Prostate gland (tissue), 2 donors: ENCODE measurements around a stretch of chr11.

GRCh38 chr11:62501920-62502886, 44.4 kb downstream of the AHNAK start:
- PRO-cap = no peak
- RAMPAGE, long total RNA, 2 experiments = no peak in any of the 2 experiments

- PRO-cap = no peak
- RAMPAGE, long total RNA, 2 experiments = no peak in any of the 2 experiments
These were observed 28.1 kb downstream of the AHNAK start for GRCh38 chr11:62518593-62518841.

- PRO-cap = no peak
- RAMPAGE, long total RNA, 2 experiments = no peak in any of the 2 experiments
These were observed 27.0 kb downstream of the AHNAK start for GRCh38 chr11:62519584-62519988.

DNA sequence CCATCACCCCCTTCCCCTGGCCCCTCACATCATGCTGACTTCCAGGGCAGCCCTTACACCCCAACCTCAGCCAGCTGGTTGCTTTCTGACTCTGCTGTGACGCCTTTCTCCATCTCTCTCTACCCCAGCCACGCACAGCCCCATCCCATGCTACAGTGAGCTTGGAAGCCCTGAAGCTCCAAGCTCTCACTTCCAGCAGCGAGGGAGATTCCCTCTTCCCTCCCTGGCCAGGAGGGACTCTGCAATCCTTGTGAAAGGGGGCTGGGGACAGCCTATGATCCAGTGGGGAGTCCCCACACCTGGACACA, 4.2 kb downstream of the AHNAK start:
- PRO-cap = no peak
- RAMPAGE, long total RNA, 2 experiments = start-site peak on the minus strand in 1 of 2 experiments, centred at position 263 of the sequence, 6 reads per replicate

- PRO-cap = no peak
- RAMPAGE, long total RNA, 2 experiments = no peak in any of the 2 experiments
These were observed 2.2 kb upstream of the AHNAK start for GRCh38 chr11:62548568-62549401.

DNA sequence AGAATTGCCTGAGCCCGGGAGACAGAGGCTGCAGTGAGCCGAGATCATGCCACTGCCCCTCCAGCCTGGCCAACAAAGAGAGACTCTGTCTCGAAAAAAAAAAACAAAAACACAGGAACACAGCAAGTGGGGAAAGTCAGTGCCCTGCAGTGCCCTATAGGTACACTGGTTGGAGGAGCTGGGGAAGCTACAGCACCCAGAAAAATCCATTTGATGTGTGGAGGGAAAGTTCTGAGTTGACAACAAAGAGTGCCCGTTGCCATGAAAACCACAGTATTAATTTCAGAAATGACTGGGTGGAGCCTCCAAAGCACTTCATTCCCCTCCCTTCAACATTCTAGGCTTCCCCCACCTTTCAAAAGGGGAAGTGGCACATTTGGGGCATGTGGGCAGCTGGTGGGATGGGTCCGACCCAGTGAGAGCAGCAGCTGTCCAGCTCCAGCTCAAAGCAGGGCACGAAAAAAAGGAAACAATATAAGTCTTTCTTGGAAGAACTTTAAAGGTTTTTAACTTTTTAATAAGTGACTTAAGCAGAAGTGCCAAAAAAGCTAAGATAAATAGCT, 8.8 kb upstream of the AHNAK start:
- PRO-cap = no peak
- RAMPAGE, long total RNA, 2 experiments = no peak in any of the 2 experiments

- PRO-cap = unidirectional peak, plus-strand start at chr11:62573101
- RAMPAGE, long total RNA, 2 experiments = no peak in any of the 2 experiments
These were observed 641 bp downstream of the EEF1G start for GRCh38 chr11:62572961-62573539.

- PRO-cap = no peak
- RAMPAGE, long total RNA, 2 experiments = no peak in any of the 2 experiments
These were observed 1.4 kb upstream of the EEF1G start for GRCh38 chr11:62575115-62575471.

- PRO-cap = unidirectional peak, plus-strand start at chr11:62599427
- RAMPAGE, long total RNA, 2 experiments = no peak in any of the 2 experiments
These were observed 2.7 kb downstream of the MTA2 start for GRCh38 chr11:62598834-62599516.

GRCh38 chr11:62600537-62600890, 1.2 kb downstream of the MTA2 start:
- PRO-cap = no peak
- RAMPAGE, long total RNA, 2 experiments = no peak in any of the 2 experiments

GRCh38 chr11:62603702-62604309, 2.1 kb upstream of the MTA2 start:
- PRO-cap = no peak
- RAMPAGE, long total RNA, 2 experiments = no peak in any of the 2 experiments

DNA sequence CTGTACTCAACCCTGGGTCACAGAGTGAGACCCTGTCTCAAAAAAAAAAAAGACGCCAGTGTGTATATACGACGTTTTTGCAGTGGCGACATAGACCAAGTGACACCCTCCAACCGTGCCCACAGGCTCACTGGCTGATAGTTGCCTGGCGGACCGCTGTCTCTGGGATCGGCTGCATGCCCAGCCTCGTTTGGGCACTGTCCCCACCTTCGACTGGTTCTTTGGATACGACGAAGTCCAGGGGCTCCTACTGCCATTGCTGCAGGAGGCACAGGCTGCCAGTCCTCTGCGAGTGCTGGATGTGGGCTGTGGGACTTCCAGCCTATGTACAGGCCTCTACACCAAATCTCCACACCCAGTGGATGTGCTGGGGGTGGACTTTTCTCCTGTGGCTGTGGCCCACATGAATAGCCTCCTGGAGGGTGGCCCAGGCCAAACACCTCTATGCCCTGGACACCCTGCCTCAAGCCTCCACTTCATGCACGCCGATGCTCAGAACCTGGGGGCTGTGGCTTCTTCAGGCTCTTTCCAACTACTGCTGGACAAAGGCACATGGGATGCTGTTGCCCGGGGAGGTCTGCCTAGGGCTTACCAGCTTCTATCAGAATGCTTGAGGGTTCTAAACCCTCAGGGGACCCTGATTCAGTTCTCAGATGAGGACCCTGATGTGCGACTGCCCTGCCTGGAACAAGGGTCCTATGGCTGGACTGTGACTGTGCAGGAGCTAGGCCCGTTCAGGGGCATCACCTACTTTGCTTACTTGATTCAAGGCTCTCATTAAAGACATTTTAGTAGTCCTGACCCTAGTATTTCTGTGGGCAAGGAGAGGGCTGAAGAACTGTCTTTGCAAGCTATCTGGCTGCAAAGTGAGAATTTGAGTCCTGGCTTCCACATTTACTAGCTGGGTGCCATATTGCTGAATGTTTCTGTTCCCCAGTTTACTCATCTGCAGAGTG, 1.4 kb downstream of the CSKMT start:
- PRO-cap = no peak
- RAMPAGE, long total RNA, 2 experiments = no peak in any of the 2 experiments

- PRO-cap = no peak
- RAMPAGE, long total RNA, 2 experiments = no peak in any of the 2 experiments
These were observed 1.5 kb downstream of the LRRN4CL start for GRCh38 chr11:62687563-62688529.

DNA sequence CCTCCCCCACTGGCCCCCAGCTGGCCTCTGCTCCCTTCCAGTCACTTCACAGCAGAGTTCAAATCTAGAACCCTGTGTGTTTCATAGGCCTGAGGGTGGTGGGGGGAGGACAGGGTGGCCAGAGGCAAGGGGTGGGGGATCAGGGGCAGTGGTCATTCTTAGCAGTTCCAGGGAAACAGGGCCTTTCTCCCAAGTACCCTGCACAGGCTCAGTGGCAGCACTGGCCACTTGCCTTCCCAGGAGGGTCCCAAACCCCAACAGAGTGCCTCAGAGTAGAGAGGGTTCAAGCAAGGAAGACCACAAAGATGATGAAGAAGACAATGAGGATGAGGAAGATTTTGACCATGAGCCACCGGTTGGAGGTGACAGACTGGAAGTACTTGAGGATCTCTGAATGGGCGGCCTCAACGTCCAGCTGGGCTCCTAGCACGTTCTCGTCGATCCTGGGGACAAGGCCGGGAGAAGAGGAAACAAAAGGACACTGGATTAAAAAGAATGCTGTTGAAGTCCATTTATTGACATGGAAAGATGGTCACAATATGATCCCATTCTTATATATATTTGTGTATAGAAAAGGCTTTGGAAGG, 2.0 kb upstream of the NXF1 start:
- PRO-cap = no peak
- RAMPAGE, long total RNA, 2 experiments = no peak in any of the 2 experiments

DNA sequence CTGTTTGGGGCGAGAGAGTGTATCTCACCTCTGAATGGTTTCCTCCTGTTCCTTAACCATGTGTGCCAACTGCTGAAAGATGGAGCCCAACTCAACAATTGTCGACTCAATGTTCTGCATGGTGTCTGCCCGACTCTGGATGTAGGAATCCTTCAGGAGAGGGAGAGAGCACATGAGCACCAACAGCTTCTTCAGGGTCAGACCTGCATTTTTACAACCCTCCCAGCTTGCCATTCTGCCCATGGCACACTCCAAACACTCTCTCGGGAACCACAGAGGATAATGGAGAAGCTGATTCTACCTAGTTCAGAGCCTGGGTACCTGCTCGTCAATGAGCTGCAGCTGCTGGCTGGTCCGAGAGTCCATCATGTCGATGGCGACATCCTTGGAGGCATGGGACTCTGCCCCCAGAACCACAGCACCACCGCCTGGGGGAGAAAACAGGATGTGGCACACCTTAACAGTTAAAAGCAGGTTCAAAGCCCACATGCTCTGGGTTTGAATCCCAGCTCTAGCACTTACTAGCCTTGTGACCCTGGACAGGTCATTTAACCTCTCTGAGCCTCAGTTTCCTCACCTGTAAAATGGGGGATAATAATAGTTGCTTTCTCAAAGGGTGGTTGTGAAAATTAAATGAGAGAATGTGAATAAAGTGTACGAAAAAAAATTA, 7.6 kb downstream of the STX5 start:
- PRO-cap = no peak
- RAMPAGE, long total RNA, 2 experiments = no peak in any of the 2 experiments

DNA sequence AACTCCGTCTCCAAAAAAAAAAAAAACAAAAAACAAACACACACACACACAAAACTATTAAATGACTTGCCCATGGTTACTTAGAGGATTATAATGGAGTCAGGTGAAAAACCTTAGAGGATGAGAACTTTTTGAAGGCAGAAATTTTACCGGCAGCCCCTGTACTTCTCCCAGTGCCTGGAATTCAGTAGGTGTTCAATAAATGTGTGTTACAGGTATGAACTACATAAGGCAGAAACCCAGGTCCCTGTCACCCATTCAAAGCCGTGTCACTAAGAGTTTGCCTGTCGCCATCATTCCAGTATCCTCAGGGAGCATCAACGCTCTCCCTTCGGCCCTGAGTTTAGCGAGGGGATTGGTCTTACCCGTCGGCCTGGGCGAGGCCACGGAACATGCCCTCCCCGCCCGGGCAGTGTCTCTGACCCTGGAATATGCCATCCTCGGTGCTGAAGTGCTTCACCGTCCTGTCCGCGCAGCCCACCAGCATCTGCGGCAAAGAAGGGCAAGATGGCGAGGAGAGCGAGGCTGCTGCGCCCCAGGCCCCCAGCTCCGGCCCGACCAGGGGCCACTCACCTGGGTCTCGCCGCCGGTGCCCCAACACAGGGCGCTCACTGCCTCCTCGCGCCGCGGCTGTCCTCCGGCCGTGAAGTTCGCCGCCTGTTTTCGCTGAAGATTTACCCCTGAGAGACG, 496 bp downstream of the WDR74 start:
- PRO-cap = no peak
- RAMPAGE, long total RNA, 2 experiments = no peak in any of the 2 experiments

DNA sequence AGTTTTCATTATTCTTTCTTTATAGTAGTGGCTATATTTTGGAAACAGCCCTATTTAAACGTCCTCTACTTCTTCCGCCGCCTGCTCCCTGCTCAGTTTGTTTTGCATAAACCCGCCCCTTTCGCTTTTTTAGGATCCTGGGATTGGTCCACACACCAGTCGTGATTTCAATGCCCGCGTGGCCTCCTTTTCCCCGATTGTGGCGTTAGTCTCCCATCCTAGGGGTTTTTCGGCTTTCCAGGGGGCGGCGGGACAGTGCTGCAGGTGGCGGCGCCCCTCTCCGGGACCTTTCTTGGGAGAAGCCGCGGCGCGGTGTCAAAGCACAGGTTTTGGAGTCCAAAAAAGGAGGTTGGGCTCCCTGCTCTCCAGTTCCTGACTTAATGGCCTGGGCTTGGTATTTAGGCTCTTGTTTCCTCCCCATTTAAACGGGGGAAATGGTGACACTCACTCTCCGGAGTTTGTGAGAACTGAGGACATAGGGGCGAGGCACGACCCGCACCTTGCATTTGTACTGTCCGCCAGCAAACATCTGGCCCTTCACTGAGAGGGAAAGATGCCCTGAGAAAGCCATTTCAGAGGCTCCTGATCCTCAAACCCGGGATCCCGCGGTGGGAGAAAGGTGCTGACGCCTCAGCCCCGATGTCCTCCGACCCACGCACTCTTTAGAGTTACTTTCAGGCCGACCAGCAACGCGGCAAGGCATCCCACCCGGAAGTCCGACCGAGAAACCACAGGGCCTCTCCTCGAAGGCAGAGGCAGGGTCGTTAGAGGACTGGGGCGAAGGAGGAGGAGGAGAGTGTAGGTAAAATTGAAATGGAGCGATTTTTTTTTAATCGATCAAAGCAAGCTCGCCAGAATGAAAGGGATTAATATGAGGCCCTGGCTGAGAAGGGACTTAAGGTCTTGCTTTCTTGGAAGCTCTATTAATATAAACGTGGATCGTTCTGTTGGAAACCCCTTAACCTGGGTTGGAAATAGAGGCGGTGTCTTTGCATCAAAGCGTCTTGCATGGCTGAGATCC, 2.8 kb upstream of the WDR74 start:
- PRO-cap = bidirectional peak, plus-strand start at position 158 of the sequence, minus-strand start at position 94 of the sequence
- RAMPAGE, long total RNA, 2 experiments = no peak in any of the 2 experiments

GRCh38 chr11:62883508-62884089, 2.9 kb downstream of the SLC3A2 start:
- PRO-cap = no peak
- RAMPAGE, long total RNA, 2 experiments = no peak in any of the 2 experiments

DNA sequence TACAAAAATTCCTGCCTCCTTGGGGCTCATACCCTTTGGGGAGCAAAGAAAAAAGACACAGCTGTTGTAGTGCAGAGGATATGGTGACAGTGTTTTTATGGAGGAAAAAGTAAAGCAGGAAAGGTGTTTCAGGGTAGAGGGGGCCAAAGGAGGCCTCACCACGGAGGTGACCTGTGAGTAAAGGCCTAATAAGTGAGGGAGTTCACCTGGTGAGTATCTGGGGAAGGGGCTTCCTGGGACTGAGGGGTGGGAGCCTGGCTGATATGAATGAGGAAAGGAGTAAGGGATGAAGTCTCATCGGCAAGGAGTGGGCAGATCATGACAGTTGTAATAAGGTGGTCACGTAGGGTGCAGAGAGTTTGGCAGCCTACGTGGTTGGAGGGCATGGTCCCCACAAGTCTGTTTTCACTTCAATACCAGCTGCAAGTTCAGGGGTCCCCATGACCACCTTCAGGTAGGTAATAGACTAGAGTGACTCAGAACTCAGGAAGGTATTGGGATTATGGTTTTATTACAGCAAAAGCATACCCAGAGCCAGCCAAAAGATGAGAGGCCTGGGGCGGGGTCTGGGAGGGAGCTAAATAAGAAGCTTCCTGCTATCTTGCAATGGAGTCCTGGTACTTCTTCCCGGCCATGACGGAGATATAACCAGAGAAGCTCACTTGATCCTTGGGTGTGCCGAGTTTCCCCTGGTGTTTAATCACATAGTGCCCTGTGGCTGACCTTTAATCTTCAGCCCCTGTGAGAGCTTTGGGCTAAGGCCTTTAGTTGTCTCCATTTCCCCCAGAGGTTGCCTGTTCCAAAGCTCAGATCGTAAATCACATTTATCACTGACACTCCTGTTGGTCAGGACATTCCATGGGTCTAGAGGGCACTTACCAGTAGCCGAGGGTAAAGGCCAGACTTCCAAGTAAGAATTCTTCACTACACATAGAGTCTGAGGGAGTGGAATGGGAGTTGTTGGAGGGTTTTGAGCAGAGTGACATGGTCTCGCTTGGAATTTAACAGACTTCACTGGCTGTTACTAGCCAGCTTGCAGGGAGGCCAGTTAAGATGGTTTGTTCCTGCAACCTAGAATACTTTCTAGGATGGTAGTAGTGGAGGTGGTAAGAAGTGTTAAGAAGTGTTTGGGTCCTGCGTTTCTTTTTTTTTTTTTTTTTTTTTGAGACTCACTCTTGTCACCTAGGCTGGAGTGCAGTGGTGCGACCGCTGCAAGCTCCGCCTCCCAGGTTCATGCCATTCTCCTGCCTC, 9.0 kb downstream of the SLC3A2 start:
- PRO-cap = no peak
- RAMPAGE, long total RNA, 2 experiments = no peak in any of the 2 experiments

- PRO-cap = no peak
- RAMPAGE, long total RNA, 2 experiments = no peak in any of the 2 experiments
These were observed 15.2 kb downstream of the CHRM1 start for GRCh38 chr11:62905911-62906475.